Measurements from ENCODE around the genes NEFH, THOC5 and ASCC2.

GRCh38 chr22:28678994-28679479 is 603 bp downstream of the TTC28 start:
- PRO-cap, result unidirectional peak, plus-strand start at chr22:28679425

DNA sequence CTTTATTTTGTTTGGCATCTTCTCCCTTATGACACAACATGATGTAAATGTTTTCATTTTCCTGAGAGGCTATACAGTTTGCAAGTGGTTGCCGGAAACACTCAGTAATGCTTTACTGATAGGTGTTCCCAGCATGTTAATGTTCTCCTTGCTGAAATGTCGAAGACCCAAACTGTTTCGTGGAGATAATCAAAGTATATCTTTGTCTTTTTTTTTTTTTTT is 8.8 kb downstream of the HSCB start:
- PRO-cap, result no peak

DNA sequence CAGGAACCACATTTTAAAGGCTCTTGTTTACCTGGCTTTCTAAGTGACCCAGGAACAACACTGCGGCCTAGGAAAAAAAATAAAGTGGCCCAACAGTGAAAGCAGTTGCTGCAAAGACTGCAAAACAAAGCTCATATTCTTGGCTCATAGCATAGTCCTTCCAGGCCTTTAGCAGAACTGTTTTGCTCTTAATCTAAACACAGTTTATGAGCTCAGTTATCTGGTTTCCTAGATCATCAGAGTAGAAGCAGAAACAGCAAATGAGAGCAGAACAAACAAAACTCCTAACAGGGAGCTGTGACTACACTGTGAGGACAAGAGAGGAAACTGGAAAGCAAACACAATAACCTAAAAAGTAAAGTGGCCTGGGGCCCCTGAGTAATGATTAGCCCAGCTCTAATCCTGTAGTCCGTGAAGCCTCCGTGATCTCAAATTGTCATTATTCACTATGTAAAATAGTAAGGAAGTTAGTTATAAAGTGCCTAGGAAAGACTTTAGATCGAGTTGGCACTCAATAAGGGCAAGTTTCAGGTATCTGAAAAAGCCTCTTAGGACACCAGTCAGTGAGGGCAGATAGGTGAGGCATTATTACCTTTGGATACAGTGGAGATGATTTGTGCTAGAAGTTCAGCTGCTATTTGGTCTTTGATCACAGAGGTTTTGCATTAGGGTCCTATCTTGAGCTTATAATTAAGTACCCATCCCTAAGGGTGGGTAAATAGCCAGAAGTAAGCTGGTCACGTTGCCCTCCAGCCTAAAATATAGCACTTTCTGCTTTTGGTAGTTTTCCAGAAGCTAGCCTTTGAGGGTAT is 11.7 kb downstream of the CCDC117 start:
- PRO-cap, result no peak

DNA sequence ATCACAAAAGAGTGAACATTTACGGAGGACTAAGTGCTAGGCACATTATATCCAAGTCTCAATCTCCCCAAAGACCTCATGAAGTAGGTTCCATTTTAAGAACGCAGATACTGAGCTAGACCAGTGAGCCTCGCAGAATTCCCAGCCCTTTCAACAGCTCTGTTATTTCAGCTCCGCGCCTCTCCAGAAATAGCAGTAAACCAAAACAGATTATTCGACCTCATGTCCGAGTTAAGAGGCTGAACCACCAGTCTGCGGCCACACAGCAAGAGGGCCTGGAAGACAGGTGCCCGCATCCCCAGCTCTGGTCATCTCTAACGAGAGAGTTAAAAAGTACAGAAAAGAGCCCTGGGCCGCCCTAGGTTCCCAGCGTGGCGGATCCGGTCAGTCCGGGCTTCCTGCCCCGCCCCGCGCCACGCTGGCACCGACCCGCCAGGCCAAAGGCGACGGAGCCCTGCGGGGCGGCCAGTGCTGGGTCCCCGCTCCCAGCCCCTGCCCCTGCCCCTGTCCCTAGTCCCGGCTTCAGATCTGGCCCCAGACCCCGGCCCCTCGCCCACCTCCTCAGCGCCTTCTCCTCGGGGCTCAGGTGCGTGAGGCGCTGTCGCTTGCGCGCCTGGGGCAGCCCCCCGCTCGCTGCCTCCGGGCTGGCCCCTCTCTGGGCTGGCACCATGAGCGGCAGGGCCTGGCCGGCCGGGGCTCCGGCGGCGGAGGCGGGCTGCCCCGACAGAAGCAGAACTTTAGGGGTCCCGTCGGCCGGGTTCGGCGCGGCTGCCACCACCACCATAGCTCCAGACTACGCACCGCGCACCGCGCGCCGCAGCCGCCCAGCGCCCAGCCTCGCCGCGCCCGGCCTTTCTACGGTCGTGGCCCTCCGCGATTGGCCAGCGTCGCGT is 27.5 kb downstream of the CCDC117 start:
- PRO-cap, result unidirectional peak, plus-strand start at position 261 of the sequence; bidirectional peak, plus-strand start at position 440 of the sequence, minus-strand start at position 378 of the sequence; bidirectional peak, plus-strand start outside the sequence, minus-strand start at position 797 of the sequence

DNA sequence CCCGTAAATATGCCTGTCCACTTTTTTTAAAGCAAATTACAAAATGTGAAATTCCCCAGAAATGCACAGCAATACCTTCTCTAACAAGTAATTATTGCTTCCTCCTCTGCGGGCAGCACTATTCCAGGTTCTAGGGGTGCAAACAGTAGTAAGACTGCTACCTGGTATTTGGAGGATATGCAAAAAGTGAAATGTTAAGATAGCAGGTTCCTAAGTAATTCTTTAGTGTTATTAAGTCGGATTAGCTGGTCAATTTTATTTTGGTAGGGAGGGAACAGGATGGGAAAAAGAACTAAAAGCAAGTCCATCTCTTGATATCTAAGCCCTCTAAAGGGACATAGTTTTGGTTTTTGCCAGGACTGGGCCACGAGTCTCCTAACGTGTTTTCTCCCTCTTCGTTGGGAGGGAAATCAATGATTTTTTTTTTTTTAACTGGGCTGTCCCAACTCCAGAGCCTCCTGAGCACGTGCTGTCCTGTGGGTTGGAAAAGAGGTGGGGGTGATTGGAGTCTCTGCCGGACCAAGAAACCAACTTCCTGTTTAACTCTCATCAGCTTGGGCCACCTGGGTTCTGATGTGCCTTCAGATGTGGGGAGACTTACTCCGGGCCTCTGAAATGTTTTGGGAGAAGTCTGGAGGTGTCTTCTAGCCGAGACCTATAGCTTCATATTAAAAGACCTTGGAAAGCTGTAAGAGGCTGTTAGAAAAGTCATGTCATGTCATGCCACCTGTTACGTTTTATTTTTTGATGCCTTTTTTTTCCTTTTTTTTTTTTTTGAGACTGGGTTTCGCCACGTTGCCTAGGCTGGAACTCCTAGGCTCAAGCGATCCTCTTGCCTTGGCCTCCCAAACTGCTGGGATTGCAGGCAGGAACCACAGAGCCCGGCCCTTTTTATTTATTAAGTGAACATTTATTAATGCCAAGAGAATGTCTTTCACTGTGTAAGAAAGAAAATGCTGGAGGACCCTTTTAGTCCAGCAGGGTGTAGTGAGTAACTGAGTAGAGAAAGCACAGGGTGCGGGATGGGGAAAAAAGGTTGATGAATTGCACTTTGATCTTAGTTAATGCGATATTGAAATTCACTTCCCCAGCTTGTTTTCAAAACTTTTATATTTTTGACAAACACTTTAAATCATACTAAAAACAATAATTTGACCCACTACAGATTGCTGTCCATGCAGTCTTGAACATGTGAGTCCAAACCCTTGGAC is 29.8 kb downstream of the CCDC117 start:
- PRO-cap, result no peak

DNA sequence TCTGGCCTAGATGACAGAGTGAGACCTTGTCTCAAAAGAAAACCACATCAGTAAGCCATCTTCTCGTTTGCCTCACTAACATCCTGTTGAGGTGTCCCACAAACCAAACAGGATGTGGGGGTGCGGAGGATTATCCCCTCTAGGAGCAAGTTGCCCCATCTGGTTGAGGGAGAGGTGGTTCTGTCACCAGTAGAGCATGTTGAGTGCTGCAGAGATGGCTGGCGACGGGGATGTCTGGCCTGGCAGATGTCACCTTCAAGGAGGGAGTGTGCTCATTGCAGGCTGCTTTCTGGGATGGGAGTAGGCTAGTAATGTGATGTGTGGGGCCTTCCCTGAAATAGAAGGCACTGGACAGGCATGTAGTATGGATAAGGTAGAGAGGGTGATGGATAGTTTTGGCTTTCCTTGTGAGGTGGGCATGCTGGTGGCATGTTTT is 72.5 kb downstream of the ZNRF3 start:
- PRO-cap, result no peak

GRCh38 chr22:29093454-29093952 is 20.7 kb downstream of the KREMEN1 start:
- PRO-cap, result no peak

GRCh38 chr22:29109825-29110685 is 37.2 kb downstream of the KREMEN1 start:
- PRO-cap, result no peak

DNA sequence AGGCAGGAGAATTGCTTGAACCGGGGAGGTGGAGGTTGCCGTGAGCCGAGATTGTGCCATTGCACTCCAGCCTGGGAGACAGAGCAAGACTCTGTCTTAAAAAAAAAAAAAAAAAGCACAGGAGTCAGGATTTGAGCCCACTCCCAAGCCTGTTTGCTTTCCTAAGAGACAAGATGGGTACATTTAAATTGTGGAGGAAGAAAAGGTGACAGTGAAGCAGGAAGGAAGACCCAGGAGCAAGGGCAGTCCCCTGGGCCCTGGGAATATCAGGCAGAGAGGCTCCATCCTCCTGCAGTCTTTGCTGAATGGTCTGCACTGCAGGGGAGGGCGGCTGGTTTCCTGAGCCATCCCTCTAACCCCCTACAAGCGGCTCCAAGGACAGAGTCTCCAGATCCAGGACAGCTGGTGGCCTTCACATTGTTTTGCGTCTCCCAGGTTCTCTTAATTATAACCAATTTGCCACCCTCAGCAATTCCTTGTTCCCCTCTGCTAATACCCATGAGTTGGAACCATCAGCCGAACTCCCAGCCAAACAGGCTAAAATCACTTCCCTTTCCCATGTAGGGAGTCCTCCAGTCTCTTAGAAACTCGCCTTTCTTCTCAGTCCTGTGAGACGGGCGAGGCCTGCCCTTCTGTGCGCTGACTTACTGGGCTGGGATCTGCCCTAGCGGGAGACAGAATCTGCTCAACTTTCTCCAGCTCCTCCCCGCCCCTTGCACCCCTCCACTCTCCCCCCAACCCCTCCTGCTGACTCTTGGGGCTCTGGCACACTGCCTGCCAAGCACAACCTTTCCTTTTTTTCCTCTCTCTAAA is 53.6 kb upstream of the EMID1 start:
- PRO-cap, result unidirectional peak, plus-strand start at position 611 of the sequence

GRCh38 chr22:29206573-29206880 is 831 bp downstream of the EMID1 start:
- PRO-cap, result no peak

DNA sequence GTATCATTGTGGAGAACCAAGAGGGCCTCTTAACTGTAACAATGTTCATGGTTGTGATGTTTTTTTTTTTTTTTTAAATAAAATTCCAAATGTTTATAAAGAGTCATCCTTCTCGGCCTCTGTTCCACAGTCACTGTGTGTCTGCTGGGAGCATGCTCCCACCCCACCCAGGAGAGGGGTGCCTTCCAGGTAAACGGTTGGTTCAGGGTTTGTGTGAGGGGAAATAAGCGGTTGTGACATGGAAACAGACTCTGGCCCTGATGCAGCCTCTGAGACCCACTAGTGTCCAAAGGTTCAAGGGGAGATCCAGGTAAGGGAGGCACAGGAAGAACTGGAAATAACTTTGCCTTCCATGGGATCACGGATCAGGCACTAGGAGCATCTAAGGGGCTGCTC is 6.0 kb upstream of the GAS2L1 start:
- PRO-cap, result no peak

DNA sequence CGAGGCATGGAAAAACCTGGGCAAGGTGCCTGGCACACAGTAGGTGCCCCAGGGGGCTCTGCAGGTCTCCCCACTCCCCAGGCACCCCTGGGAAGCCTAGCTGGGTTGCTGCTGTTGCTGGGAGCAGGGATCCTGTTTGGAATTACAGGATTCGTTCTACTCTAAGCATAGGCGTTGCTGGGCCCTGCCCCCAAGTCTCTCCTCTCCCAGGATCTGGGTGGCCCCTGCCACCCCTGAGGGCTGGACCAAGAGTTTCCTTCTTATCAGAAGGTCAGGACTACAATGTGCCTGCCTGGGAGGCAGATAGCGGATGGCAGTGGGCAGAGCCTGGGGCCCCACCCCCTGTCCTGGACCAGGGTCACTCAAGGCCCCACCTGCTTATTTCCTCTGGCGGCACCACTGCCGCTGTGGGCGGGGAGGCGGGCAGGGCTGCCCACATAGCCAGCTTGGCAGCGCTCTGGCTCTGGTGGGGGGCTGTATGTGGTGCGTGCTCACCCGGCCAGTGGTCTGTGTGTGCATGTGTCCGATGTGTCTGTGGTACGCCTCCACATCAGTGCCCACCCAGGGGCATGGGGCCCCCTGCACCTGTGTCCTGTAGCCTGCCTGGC is 2.8 kb downstream of the GAS2L1 start:
- PRO-cap, result no peak

DNA sequence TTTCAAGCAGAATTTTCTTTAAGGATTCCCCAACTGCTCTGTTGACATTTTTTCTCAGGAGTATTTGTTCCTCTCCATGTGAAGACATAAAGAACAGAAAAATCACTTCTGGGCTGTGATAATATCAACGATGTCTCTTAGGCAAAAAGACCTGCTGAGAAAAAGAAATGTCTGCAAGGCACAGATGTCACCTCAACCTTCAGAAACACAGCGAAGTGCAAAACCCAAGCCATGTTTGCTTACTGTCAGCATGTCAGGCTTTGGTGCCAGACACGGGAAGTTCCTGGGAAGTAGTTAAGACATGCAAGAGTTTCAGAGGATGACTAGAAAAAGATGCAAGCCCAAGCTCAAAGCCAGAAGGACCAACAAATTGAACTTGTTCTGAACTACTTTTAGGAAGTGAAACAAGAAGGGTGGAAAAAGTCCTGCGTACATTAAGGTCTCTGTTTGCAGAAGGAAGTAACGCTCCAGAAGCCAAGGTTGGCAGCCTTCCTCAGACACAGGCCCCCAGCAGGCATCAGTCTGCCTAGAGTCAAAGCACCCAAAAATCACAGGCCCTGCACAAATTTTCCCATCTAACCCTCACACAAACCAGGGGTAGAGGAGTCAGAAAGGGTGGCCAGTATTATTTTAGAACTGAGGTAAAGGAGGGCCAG is 2.7 kb downstream of the AP1B1 start:
- PRO-cap, result unidirectional peak, plus-strand start at position 470 of the sequence

GRCh38 chr22:29479801-29480465 is at the start of gene NEFH:
TSS of gene NEFH (plus strand) at chr22:29480218.
- PRO-cap, result no peak

- PRO-cap, result bidirectional peak, plus-strand start at chr22:29553875, minus-strand start at chr22:29553757
Observed at GRCh38 chr22:29553085-29554142, at the start of gene THOC5. TSS of gene THOC5 (minus strand) at chr22:29553757.

GRCh38 chr22:29574775-29575536 is 6.0 kb downstream of the NIPSNAP1 start:
- PRO-cap, result no peak

- PRO-cap, result bidirectional peak, plus-strand start at chr22:29603641, minus-strand start at chr22:29603210
Observed at GRCh38 chr22:29603013-29603450, 401 bp upstream of the NF2 start.

- PRO-cap, result no peak
Observed at GRCh38 chr22:29750702-29751040, 16.1 kb downstream of the ZMAT5 start.

- PRO-cap, result bidirectional peak, plus-strand start at chr22:29838453, minus-strand start at chr22:29838255
Observed at GRCh38 chr22:29837930-29838740, at the start of gene ASCC2. TSS of gene ASCC2 (minus strand) at chr22:29838274.

- PRO-cap, result no peak
Observed at GRCh38 chr22:30212877-30213264, 33.7 kb downstream of the LIF start.

Data from left ventricle myocardium (tissue), 1 donor.